ENCODE results near the gene CCDC183.

GRCh38 chr9:136341273-136341698 is 13.9 kb downstream of the GPSM1 start:
- PRO-cap, 2 experiments, result no peak in any of the 2 experiments

- PRO-cap, 2 experiments, result peak in 1 of 2 experiments; most common plus-strand start chr9:136343003 (in 1); most common minus-strand start chr9:136342876 (in 1)
These were observed 15.7 kb downstream of the GPSM1 start for GRCh38 chr9:136342724-136343679.

DNA sequence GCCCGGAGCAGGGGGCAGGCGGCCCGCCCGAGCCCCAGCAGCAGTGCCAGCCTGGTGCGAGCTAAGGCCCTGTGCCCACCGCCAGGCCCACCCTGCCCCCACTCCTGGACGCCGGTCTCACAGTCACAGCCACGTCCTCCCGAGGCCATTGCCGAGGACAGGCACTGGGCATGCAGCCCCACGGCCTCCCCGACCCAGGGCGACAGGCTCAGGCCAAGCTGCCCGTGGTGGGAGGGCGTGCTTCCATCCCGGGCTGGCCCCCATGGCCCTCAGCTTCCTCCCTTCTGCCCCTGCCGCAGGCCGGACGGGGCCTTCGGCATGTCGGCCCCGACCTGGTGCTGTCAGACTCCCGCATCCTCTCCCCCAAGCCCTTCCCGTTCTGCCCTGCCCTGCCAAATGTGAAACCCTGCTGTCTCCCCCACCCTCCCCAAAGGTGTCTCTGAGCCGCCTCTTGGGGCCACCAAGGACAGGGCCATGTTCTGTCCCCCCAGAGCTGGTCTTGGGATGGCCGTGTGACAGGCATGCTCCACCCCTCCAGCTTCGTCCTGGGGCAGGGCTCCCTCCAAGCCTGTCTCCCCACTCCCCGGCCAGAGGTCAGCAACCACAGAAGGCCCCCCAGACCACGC is 5.3 kb downstream of the DNLZ start:
- PRO-cap, 2 experiments, result no peak in any of the 2 experiments

DNA sequence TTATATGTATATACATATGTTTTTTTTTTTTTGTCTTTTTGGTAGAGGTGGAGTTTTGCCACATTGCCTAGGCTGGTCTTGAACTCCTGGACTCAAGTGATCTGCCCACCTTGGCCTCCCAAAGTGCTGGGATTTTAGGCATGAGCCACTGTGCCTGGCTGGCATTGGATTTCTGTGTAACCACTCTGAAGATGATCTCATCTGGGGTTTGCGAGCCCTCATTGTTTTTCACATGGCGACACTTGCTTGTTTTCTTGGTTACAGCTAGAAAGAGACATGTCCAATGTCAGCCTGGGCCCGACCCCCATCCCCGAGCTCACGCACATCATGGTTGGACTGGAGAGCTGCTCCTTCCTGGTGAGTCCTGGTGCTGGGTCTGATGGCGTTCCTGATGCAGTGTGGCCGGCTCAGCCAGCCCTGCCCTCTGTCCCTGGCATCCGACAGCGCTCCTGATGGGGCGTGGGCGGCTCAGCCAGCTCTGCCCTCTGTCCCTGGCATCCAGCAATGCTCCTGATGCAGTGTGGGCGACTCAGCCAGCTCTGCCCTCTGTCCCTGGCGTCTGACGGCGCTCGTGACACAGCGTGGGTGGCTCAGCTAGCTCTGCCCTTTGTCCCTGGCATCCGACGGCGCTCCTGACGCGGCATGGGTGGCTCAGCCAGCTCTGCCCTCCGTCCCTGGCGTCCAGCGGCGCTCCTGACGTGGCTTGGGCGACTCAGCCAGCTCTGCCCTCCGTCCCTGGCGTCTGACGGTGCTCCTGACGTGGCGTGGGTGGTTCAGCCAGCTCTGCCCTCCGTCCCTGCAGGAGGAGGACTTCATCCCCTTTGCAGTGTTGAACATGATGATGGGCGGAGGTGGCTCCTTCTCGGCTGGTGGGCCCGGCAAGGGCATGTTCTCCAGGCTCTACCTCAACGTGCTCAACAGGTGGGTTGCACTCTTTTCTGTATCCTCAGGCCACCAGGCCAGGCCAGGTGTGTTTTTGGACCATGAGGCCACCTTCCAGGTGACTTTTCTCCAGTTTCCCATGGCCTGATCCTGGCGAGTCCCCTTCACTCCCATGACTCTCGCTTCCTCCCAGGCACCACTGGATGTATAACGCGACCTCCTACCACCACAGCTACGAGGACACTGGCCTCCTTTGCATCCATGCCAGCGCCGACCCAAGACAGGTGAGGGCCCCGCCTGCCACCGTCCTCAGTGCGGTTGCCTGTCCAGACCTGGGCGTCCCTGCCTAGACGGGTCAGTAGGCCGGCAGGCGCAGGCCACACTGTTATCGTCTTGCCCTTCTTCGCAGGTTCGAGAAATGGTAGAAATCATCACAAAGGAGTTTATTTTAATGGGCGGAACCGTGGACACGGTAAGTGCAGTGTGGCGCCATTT is 7.8 kb downstream of the PMPCA start:
- PRO-cap, 2 experiments, result no peak in any of the 2 experiments

GRCh38 chr9:136511566-136512726 is 29.1 kb upstream of the SEC16A start:
- PRO-cap, 2 experiments, result peak in 1 of 2 experiments; most common plus-strand start chr9:136512108 (in 1); most common minus-strand start chr9:136512369 (in 1)

GRCh38 chr9:136532232-136532707 is 13.6 kb downstream of the NOTCH1 start:
- PRO-cap, 2 experiments, result no peak in any of the 2 experiments

DNA sequence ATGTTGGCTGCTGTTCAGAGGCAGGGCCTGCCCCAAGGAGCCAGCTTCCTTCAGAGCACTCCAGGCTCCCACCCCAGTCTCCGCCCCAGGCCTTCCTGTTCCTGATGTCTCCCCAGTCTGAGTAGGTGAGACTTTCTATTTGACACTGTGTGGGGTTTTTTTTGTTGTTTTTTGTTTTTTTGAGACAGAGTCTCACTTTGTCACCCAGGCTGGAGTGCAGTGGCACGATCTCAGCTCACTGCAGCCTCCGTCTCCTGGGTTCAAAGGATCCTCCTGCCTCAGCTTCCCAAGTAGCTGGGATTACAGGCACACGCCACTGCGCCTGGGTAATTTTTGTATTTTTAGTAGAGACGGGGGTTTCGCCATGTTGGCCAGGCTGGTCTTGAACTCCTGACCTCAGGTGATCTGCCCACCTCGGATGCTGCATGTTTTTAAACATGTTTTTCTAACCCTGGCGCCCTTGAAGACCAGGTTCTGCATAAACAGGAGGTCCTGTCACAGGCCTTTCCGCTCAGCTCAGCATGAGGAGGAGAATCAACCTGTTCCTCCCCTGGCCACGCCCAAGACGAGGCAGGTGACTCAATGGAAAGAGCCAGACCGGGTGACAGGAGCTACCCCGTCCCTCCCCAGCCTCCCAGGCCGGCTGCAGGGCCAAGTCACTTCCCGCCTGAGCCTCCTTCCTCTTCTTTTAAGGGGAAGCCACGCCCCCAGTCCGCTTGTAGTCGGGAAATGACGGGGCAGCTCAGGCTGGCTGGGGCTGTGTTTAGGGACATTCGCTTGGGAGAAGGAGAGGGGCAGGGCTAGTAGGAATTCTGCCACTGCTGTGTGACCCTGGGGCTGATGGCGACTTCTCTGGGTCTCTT is 6.4 kb downstream of the NOTCH1 start:
- PRO-cap, 2 experiments, result peak in 1 of 2 experiments; most common plus-strand start position 719 of the sequence (in 1); most common minus-strand start position 658 of the sequence (in 1)

DNA sequence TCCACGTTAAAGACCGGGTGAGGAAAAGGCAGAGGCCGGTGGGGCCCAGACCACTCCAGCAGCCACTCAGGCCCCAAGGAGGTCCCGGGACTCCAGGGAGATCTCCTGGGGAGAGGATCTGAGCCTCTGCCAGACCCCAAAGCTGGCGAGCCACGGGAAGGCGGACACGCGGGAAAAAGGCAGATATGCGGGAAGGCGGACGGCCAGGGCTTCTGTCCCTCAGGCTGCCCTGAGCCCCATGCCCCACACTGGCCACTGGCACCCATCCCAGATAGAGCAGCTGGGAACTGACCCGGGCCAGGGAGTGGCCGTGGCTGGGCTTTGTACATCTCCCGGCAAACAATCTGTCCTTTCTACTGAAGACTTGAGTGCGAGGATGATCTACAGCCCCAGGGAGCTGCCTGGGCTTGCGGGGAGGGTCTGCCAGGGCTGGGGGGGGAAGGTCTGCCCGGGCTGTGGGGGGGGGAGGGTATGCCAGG is 21.0 kb upstream of the NOTCH1 start:
- PRO-cap, 2 experiments, result peak in 1 of 2 experiments; most common plus-strand start position 356 of the sequence (in 1)

DNA sequence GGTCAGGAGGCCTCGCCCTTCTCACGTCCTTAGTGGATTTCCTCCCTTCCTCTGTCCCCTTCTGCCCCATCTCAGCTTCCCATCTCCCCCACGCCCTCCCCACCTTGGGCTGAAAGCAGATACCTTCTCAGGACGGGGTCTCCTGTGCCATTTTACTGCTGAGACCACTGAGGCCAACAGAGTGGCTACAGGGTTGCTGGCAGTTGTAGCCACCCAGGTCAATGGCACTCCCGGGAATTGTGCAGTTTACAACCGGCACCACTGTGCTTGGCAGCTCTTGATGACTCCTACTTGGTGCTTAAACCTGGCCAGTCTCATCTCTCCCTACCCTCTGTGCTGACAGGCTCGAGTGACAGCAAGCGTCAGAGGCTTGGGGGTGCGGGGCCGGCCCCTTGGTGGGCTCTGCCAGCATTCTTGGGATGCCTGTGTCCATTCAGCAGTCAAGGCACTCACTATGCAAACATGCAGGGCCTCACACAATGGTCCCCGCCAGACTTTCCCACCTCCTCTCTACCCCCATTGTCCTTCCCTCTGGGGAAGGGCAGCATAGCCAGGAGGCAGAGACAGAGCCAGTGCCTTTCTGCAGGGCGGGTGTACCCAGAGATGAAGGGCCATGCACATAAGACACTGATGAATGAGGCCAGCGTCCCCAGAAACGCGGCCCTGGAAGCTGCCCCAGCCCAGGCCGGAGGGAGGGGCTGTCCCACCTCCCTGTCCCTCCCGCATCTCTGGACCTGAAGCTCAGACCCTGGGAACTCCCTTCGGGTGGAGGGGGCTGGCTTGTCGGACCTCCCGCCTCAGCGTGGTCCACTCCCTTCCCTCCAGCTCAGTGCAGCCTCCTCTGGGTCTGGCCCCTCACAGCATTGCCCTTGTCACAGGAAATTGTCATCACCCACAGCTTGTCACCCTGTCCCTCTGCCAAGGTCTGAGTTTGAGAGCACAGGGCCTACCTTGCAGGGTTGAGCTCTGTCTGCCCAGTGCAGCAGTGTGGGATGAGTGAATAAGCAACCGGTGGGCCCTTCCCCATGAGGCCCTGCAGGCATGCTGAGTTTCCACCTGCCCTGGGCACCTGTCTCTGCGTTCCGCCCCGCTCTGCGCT is 26.3 kb upstream of the NOTCH1 start:
- PRO-cap, 2 experiments, result no peak in any of the 2 experiments

- PRO-cap, 2 experiments, result no peak in any of the 2 experiments
These were observed 44.9 kb upstream of the EGFL7 start for GRCh38 chr9:136617662-136618386.

GRCh38 chr9:136626609-136627023 is 36.1 kb upstream of the EGFL7 start:
- PRO-cap, 2 experiments, result no peak in any of the 2 experiments

- PRO-cap, 2 experiments, result no peak in any of the 2 experiments
These were observed 1.2 kb upstream of the EGFL7 start for GRCh38 chr9:136661194-136662224.

- PRO-cap, 2 experiments, result no peak in any of the 2 experiments
These were observed 11.5 kb downstream of the EGFL7 start for GRCh38 chr9:136674020-136674832.

DNA sequence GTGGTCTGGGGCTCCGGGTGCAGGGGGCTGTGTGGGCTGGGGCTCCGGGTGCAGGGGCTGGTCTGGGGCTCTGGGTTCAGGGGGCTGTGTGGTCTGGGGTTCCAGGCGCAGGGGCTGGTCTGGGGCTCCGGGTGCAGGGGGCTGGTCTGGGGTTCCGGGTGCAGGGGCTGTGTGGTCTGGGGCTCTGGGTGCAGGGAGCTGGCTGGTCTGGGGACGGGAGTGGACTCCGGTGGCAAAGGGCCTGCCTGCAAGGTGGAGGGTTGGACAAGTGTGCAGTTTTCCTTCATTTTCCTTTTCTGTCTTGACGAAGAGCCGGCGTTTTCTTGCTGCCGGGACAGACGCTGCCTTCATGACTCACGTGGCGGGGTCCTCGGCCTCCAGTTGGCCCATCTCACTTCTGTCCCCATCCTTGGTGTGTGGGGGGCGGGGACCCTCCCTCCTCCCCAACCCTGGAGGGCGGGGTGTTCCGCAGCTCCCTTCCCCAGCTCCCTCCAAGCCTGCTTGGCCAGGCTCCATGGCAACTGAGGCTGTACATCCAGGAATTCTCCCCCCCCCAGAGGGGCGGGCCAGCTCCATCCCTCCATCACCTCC is 7.6 kb downstream of the DIPK1B start:
- PRO-cap, 2 experiments, result peak in 1 of 2 experiments; most common minus-strand start position 298 of the sequence (in 1)

GRCh38 chr9:136720516-136721636 is 8.5 kb downstream of the DIPK1B start:
- PRO-cap, 2 experiments, result no peak in any of the 2 experiments

- PRO-cap, 2 experiments, result no peak in any of the 2 experiments
These were observed 14.1 kb downstream of the DIPK1B start for GRCh38 chr9:136726089-136727206.

DNA sequence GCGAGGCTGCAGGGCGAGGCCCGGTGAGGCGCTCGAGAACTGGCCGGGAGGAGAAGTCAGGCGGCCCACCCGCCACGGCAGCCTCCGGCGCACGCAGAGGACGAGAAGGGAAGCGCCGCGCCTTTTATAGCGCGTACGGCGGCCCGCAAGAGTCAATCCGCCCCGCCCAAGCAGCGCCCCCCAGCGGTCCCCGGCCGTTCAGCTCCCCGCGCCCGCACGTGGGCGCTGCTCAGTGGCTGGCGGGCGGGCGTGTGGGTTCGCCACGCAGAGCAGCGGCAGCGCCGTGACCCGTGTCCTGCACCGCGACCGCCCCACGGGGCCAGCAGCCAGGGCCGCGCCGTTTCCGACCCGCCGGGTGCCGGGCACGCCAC is 14.7 kb downstream of the LCN10 start:
- PRO-cap, 2 experiments, result peak in 2 of 2 experiments; most common plus-strand start position 232 of the sequence (in 1); most common minus-strand start position 99 of the sequence (in 2)

DNA sequence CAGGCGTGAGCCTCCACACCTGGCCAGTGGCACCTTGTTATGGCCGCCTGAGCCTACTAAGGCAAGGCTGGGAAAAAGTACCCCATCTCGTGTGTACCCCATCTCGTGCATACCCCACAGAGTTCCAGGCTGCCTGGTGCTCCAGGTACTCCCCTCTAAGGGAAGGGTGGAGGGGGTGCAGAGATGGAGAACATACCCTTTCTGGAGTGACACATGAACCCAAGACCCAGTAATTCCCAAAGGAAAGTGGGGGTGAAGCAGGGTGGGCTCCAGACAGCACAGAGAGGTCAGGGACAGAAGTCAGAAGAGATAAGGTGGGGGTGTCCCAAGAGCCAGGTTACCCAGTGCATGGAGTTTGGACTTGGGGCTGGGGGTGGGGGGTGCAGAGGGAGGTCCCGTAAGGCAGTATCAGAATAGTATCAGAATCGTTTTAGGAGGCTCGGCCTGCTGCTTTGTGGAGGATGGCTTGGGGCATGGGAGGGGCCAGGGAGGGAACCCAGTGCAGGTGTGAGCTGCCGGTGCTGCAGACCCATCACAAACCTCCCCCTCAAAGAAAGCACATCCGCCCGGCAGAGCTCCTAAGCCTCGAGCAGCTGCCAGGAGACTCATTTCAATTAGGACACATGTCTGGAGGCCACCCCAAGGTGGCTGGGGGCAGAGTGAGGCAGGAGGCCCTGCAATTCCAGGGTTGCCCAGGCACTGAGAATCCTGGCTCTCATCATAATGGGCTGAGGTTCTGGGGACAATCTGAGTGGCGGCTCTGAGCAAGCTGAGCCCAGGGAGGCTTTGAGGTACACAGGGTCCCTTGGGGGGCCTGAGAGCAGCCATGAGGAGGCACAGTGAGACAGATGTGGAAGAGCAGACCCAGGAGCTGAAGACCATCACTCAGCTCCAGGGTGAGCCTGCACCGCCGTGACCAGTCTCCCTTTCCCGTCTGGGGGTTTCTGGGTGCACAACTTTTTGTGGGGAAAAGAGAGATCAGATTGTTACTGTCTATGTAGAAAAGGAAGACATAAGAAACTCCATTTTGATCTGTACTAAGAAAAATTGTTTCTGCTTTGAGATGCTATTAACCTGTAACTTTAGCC is at the start of gene CCDC183:
CCDC183 (plus strand) TSS at position 767 of the 1,088 bp plus-strand sequence.
- PRO-cap, 2 experiments, result peak in 1 of 2 experiments; most common plus-strand start position 656 of the sequence (in 1)

GRCh38 chr9:136857004-136857646 is 5.0 kb downstream of the MAMDC4 start:
- PRO-cap, 2 experiments, result no peak in any of the 2 experiments

- PRO-cap, 2 experiments, result no peak in any of the 2 experiments
These were observed 3.7 kb upstream of the TRAF2 start for GRCh38 chr9:136882455-136883086.

All from cerebral cortex (tissue), 2 donors.